Measurements from ENCODE around the genes SDE2 and MIXL1.

- RRBS, result 30% methylated on average over 10 of the region's 62 CpGs
Measured at GRCh38 chr1:225999232-226000307, at the start of gene SDE2. Gene SDE2, minus strand, starts transcription at chr1:225999343.

DNA sequence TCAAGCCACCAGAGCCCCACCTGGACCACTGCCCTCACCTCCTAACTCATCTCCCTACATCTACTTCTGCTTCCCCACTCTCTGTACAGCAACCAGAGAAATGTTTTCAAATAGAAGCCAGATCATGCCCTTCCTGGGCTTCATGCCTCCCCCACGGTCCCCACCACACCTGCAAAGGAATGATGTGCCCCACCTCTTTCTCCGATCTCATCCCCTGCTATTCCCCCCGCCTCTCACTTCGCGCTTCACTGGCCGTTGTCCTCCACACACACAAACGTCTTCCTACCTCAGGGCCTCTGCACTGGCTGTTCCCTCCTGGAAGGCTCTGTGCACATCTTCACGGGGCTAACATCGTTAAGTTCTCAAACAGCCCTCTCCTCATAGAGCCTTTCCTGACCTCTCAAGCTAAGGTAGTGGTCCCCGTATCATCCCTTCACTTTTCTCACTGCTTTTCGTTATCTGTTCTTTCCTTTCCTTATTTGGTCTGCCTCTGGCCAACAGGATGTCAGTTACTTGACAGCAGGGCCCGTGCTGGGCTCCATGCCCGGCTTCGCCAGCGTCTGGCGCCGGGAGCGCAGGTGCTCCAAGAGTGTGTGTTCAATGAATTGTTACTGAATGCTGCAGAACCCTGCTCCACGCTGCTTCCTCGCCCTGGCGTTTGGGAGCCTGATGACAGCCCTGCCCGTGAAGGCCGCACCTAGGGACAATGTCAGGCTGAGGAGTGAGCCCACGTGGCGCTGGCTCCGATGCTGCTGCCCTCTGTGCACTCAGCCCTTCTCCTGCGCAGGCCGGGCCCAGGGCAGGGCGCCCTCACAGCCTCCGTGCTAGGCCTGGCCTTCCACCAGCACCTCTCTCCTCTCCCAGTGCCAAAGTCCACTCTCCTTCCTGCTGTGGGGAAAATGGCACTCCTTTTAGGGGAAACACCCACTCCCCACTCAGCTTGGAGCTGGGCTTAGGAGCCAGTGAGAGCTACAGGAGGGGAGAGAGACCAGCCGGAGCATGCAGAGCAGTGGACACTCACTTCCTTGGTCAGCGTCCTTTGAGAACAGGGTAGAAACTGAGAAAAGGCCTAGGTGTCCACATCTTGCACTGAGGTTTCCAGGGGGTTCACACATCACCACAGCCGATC is 51.6 kb downstream of the ACBD3 start:
- RRBS, result no CpG with 5 or more reads among the region's 33 CpGs

GRCh38 chr1:226152161-226152763 is 34.3 kb downstream of the ACBD3 start:
- RRBS, result no CpG with 5 or more reads among the region's 8 CpGs

DNA sequence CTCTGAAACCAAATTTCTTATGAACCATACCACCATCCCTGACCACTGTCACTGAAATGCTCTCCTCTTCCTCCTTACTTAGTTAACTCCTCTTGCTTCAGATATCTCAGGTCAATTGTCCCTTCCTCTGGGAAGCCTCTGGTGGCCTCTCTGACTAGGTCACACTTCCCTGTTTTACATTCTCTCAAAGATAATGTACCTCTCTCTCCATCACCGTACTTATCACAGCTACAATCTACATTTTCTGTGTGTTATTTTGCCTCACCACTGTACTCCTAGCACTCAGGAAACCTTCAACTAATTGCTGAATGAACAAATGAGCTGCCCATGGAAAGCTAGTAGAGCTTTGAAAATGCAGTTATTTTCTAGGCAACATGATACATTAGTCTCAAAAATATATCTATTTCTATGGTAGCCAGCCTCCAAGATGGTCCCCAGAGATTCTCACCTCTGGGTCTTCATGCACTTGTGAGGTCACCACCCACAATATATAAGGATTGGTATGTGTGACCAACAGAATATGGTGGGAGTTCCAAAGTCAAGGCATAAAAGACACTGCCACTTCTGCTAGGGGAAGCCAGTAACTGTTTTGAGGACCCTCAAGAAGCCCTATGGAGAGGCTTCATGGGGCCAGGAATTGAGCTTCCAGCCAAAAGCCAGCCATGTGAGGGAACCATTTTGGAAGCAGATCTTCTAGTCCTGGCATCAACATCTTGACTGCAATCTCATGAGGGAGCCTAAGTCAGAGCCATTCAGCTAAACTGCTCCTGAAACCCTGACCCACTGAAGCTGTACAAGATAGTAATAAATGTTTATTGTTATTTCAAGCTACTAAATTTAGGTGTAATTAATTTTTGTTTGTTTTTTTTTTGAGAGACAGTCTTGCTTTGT is 32.9 kb downstream of the ACBD3 start:
- RRBS, result no CpG with 5 or more reads among the region's 1 CpG

- RRBS, result 23% methylated on average over 38 of the region's 61 CpGs
Measured at GRCh38 chr1:226223076-226223767, at the start of gene MIXL1. Gene MIXL1, plus strand, starts transcription at chr1:226223664.

DNA sequence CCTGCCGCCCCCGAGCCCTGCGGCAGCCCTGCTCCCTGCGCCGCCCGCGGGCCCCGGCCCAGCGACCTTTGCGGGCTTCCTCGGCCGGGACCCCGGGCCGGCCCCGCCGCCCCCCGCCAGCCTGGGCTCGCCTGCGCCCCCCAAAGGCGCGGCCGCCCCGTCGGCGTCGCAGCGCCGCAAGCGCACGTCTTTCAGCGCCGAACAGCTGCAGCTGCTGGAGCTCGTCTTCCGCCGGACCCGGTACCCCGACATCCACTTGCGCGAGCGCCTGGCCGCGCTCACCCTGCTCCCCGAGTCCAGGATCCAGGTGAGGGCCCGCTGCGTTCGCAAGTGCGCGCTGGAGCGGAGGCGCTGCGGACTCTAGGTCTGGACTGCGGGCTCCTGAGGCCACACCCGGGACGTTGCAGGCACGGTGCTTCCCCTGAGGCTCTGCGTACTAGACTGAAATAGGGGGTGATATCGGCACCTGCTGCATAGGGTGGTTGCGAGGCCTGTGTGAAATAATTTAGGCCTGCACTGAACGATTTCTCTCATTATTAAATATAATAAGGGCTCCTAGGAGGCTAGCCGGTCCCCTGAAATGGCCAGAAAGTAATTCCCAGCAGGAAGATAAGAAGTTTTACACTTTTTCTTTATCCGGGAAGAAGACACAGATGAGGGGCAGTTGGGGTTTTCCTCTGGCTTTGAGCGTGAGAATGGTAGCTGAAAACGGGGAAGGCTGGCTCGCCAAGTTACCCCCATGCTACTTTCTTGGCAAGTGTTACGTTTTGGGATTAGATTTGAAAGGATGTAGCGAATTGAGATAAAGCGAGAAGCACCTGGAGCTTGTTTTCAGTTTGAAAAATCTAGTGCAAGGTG is 533 bp downstream of the MIXL1 start:
- RRBS, result 11% methylated on average over 9 of the region's 67 CpGs

DNA sequence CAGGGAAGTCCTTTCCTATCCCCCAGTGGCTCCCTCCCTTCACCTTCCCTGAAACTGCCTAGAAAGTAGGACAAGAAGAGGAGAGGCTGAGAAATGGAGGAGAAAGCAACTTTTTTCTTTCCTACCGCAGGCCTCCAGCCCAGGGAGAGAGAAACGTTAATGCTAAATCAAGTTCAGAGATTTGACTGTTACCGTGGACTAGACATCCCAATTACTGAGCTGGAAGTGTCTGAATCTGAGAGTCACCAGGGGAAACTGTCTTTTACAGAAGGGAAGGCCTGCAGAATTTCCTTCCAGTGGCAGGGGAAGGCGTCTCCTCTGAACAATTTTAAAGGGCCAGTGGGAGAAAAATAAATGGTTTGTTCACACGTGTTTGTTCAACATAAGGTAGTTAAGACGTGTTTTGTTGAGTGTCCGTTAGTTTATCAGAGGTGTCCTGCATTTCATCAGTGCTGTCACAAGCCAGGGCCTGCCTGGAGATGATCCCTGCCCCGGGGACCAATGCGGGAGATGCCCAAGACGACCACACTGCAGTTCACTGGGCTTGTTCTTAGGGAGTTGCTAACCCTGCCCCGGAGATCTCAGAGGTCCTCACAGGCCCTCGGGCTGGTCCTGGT is 44.6 kb upstream of the LIN9 start:
- RRBS, result 72% methylated on average over 4 of the region's 12 CpGs

- RRBS, result no CpG with 5 or more reads among the region's 12 CpGs
Measured at GRCh38 chr1:226406042-226407023, 1.6 kb downstream of the PARP1 start.

DNA sequence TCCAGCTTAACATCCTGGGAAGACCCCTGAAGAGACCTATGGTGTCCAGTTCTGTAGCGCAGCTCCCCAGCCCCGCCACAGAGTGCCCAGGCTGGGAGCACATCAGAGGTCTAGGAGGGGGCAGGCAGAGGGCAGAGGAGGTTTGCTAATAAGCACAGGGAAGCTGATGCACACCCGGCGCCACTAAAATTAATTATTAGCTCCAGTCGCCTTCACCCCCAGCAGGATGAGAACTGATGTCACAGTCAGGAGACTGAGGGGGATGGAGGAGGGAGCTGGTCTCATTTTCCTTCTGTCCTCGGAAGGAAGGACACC is 38.4 kb downstream of the STUM start:
- RRBS, result no CpG with 5 or more reads among the region's 6 CpGs

DNA sequence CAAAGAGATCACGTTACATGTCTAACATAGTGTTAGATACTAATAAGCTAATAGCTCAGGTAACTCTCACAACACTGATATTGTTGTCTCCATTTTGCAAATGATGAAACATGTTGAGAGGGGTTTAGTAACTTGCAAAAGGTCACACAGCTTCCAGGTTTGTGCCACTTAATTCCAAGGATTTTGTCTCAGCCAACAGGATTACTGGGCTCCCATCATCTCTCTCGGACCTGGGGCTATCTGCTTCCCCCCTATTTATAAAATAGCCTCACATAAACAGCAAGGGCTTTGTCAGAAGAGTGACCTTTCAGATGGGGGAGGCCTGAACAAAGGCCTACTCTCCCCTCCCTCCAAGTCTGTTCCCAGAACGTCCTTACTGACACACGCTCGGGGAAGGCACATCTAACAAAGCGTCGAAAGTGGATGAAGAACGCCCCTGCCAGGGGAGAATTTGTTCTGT is 81.4 kb downstream of the ITPKB start:
- RRBS, result no CpG with 5 or more reads among the region's 8 CpGs

- RRBS, result no CpG with 5 or more reads among the region's 9 CpGs
Measured at GRCh38 chr1:226678479-226679208, 60.4 kb downstream of the ITPKB start.

GRCh38 chr1:226685123-226685885 is 53.8 kb downstream of the ITPKB start:
- RRBS, result no CpG with 5 or more reads among the region's 16 CpGs

DNA sequence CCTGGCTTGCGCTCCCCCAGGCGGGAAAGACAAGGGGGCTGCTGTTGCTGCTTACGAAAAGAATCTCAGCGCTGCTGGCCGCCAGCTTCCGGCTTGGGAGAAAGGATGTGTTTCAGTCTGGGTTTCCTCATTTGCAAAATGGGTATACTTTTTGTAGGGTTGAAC is 35.5 kb downstream of the ITPKB start:
- RRBS, result no CpG with 5 or more reads among the region's 6 CpGs

DNA sequence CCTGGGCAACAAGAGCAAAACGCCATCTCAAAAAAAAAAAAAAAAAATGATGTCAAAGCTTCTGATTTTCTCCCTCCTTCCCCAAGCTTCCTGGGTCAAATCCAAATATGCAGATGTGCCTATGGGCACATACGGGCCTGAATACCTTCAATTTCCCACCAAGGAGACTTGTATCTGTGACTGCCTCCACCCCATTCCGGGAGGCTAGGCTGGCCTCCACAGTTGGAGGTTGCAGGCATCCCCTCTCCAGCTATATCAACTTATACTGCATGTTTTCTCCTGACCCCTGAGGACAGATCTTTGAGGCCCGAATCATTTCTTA is 33.6 kb downstream of the ITPKB start:
- RRBS, result no CpG with 5 or more reads among the region's 4 CpGs

DNA sequence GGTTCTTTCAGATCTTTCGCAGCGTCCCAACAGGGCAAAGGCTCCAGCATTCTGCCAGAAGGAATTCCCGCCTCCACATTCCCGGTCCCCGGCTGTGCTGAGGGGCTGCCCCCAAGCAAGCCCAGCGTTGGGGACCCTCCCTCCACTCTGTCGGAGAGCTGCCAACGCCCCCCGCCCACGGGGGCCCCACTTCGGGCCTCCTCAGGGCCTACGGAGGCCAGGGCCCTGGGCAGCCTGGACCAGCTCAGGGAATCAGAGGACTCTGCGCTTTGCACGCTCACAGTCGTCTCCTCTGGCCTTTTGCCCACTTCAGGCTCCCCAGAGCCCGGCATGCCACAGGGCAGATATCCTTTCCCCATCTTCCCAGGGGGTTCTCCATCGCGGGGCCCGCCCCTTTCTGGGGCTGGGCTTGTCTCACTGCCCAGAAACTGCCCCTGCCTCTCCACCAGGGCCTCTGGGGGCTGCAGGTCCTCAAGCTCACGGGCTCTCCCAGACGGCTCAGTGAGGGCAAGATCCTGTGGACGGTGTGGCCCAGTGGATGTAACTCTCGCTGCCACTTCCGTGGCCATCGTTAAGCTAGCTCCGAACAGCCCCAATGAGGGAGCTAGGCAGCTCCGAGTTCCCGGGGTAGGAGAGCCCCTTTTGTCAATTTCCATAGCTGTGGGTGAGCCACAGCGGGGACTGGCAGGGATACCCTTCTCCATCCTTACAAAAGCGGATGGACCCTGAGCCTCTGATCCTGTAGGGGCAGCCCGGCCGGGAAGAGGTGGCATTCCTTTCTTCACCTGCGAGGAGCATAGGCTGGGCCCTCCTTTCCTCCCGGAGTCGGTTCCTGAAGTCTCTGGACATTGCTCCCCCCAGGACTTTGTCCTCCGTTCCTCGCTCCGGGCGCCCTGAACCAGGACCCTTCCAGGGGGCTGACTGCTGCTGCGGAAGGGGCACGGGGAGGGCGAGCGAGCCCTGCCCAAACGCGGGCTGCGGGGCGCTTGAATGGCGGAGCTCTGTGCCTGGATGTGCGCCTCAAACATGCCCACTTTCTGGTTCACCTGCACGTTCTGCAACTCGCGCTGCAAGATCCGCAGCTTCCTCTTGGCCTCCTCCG is 2.7 kb downstream of the ITPKB start:
- RRBS, result 79% methylated on average over 7 of the region's 54 CpGs

DNA sequence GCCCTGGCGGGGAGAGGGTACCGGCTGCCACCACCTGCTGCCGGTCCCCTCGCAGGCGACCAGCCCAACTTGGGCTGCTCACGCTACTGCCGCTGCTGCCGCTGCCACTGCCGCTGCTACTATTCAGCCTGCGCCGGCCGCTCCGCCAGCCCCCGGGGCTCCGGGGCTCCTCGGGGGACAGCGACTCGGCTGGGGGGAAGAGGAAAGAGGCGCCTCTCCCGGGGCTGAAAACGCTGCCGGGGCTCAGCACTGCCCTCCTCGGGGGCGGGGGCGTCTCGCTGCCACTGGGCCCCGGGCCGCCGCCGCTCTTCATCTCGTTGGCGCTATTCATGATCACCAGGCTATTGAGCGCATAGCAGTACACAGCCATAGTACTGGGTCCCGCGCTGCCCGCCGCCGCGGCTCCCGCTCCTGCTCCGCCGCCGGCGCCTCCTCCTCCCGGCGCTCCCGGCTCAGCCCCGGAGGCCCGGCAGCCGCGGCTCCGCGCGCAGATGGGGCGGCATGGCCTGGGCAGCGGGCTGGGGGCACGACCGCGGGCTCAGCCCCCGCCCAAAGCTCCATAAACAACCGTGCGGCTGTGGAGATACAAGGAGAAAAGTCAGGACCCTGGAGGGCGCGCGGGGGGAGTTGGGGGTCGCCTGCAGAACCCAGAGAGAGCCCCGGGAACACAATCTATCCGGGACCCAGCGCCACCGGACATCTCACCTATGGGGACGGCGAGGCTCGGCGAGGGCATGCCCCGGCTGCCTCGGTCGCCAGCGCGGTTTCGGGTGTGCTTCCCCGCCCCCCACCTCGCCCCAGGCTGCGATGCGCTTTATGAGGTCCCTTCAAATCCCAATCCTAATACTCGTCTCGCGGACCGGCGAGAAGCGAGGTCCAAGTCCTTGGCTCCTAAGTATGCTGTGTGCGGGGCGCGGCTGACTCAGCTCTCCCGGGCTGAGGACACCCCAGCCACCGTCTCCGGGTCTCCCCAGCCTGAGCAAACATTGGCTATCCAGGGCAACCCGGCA is 1.7 kb downstream of the ITPKB start:
- RRBS, result 43% methylated on average over 29 of the region's 97 CpGs

DNA sequence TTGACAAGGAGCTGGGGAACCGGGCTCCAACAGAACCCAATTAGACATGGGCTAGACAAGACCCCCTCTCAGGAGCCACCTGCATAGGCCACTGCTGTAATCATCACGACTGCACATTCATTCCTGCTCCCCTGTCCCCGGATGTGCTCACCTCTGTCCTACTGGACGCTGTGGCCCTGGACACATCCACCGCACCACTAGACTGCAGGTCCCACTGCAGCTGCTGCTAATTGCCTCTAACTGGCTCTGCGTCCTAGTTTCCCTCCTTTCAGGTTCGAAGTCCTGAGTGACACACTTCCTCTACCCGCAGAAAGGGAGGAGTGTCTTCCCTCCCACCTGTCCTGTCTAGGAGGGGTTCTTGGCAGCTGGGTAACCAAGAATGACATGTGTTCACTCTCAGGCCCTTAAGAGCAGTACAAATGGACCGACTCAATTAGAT is 40.4 kb upstream of the ITPKB start:
- RRBS, result no CpG with 5 or more reads among the region's 9 CpGs

DNA sequence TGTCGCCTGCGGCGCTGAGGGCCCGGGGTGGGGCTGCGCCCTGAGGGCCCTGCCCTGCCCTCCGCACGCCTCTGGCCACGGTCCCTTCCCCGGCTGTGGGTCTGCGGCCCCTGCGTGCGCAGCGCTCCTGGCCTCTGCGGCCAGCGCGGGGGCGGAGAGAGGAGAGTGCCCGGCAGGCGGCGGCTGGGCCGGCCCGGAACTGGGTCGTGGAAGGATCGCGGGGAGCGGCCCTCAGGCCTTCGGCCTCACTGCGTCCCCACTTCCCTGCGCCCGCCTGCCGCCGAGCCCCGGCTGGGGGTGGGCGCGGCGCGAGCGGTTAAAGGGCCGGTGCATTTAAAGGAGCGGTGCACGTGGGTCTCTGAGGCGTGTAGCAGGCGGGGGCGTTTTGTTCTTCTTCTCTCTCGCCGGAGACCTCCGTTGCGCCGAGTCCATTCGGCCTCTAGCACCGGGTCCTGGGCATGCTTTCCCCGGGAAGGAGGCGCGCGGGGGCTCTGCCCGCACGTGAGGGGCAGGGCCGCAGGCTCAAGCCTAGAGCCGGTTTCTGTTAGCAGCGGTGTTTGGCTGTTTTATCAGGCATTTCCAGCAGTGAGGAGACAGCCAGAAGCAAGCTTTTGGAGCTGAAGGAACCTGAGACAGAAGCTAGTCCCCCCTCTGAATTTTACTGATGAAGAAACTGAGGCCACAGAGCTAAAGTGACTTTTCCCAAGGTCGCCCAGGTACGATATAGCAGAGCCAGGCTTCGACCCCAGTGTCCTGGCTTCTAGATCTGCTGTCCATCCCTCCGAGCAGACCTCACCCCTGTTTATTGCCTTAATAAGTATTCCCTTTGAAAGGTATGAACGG is 494 bp downstream of the PSEN2 start:
- RRBS, result 4% methylated on average over 48 of the region's 65 CpGs

GRCh38 chr1:226875860-226876485 is 5.6 kb downstream of the PSEN2 start:
- RRBS, result no CpG with 5 or more reads among the region's 10 CpGs

DNA sequence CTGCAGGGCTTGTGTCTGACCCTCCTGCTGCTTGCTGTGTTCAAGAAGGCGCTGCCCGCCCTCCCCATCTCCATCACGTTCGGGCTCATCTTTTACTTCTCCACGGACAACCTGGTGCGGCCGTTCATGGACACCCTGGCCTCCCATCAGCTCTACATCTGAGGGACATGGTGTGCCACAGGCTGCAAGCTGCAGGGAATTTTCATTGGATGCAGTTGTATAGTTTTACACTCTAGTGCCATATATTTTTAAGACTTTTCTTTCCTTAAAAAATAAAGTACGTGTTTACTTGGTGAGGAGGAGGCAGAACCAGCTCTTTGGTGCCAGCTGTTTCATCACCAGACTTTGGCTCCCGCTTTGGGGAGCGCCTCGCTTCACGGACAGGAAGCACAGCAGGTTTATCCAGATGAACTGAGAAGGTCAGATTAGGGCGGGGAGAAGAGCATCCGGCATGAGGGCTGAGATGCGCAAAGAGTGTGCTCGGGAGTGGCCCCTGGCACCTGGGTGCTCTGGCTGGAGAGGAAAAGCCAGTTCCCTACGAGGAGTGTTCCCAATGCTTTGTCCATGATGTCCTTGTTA is 25.1 kb downstream of the PSEN2 start:
- RRBS, result no CpG with 5 or more reads among the region's 17 CpGs

All from UCH-1 (cell line).